ENCODE measurements around the genes ALAS2, PAGE5, KLF8 and FAAH2.

DNA sequence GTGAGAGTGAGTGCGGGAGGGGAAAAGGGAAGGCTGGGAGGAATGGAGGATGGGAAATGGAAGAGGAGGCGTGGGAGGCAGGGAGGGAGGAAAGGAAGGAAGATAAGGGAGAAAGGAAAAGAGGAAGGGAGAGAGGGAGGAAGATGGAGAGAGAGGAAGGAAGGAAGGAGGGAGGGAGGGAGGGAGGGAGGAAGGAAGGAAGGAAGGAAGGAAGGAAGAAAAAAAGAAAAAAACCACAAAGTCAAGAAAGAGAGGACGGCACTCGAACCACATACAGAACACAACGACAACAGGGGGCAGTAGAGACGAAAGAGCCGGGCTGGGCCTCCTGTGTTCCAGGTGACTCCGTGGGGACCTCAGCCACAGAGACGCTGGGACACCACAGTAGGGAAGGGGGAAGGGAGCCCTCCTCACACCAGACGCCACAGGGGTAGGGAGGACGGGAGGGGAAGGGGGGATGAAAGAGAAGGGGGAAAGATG lies 41.4 kb downstream of the IQSEC2 start:
- PRO-cap = no peak

- PRO-cap = no peak
Measured at GRCh38 chrX:53282237-53282835, 38.8 kb downstream of the IQSEC2 start.

DNA sequence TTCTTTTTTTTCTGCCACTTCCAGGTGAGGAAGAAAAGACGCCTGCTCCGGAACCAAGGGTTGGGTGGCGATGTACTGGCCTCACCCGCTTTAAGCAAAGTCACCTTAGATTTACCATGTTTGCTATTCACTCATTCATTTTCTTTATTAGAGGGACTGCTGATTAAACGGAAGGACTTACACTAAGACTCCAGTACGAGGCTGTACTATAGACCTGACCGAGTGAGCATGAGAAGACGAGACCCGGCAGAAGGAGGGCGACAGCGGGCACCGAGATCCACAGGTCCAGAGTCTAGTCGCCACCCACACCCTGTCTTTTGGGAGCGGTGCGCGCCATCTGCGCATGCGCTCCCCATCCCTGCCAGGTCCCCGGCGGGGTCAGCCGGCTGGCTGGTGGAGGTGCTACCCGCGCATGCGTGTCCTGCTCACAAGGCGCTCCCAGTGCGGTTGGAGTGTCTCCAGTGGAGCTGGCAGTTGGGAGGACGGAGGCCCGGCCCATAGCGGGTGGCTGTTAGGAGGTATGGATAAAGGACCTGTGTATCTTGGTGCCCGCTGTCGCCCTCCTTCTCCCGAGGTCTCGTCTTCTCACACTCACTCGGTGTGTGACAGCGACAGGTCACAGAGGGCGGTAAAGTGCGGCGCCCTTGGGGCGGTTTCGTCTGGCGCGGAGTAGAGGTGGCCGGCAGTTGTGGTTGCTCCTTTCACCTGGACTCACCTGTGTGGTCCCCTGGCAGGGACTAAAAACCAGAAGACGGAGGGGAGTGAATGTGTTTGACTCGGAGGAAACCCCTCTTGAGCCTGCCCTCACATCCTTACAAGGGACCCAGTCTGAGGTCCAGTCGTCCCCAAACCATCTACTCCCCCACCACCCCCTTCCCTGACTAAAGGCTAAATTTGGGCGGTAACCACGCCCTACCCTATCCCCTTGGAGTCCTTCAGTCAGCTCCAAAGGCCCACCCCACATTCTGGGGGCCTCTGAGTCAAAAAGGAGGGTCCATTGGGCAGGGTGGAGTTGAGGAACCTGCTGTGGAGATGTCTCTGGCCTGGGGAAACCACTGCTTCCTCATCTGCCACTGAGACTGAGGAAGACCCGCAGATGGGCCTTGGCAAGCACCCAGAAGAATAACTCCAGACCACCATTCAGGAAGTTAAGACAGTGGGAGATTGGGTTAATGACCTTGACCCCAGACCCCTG lies 7.6 kb upstream of the HSD17B10 start:
- PRO-cap = bidirectional peak, plus-strand start at position 455 of the sequence, minus-strand start at position 292 of the sequence

DNA sequence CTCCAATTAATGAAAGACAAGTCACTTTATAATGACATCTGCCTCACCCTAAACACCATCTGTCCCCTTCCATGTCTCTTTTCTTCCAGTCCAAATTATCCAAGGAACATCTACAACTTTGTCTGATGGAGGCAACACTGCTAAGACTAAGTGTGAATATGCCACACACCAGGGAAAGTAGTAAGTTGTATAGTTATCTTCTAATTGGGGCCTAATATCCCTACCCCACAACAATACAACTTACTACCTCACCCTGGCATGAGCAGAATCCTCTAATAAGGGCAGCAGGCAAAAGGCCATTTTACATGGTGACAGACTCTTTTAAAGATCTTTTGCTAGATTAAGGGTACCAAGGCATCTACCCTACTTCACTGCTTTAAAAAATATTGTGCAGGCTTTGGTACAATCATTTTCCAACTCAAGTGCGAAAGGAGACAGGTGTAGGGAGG lies 121.9 kb upstream of the HSD17B10 start:
- PRO-cap = no peak

GRCh38 chrX:53558472-53559109 lies 124.4 kb upstream of the HSD17B10 start:
- PRO-cap = no peak

DNA sequence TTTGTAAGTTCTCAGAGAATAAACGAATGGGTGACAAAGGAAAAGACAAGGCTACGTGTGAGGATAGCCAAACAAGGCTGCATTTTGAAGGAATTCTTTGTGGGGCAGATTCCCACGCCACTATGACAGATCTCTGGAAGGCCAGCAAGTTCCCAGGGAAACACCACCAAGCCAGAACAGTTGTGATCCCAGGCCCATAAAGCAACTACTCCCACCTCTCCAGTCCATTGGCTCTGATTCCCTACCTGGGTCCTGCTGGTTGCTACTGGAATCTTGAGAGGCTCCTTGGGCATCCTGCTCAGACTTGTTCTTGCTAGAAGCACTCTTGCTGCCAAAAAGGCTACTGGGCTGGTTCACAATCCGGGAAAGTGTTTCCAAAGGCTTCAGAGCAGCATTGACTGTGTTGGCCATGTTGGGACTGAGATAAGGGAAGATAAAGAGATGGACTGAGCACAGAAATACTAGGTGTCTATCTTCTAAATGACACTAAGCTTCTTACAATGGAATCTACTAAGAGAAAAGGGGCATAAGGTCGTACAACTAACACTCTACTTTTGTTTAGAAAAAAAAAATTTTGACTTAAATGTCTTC lies 121.6 kb downstream of the HUWE1 start:
- PRO-cap = no peak

DNA sequence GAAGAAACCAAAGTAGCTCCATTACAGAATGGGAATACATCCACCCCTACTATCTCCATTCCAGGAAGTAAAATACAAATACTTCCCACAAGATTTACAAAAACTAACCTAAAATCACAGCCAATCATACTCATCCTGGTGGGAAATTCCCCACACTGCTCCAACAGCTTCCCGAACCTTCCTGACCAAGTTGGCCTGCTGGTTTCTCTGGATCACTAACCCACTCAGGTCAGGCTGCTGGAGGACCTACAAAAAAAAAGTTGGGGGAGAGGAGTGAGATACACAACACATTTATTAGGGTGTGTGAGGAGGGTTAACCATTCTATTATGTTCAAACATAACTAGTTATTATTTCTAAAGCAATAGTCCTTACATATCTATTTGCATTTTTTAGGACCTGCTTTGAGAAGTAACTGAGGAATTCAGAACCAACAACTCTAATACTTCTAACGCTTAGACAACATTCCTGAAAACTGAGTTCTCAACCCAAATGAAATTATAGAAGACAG lies 6.5 kb downstream of the HUWE1 start:
- PRO-cap = no peak

DNA sequence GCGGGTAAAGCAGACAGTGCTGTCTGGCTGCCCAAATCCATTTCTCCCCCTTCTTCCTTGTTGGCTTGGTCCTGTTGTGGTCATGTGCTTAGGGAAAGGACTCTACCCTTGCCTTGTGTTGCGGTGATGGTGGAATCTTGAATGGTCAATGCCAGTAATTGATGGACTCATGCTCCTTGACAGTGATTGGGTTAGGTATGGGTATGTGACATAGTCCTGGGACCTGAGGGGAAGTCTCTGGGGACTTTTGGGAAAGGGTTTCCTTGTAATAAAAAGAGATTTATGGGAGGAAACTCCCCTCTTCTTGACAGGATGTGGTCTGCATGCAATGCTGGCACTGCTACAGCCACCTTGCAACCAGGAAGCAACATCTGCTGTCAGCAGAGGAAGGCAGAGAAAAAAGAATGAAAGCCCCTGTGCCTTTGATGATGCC lies 29.9 kb upstream of the HUWE1 start:
- PRO-cap = no peak

- PRO-cap = bidirectional peak, plus-strand start at chrX:54358260, minus-strand start at chrX:54358014
Measured at GRCh38 chrX:54357295-54358351, 82.6 kb upstream of the TSR2 start.

- PRO-cap = no peak
Measured at GRCh38 chrX:54834289-54834706, 26.8 kb downstream of the MAGED2 start.

DNA sequence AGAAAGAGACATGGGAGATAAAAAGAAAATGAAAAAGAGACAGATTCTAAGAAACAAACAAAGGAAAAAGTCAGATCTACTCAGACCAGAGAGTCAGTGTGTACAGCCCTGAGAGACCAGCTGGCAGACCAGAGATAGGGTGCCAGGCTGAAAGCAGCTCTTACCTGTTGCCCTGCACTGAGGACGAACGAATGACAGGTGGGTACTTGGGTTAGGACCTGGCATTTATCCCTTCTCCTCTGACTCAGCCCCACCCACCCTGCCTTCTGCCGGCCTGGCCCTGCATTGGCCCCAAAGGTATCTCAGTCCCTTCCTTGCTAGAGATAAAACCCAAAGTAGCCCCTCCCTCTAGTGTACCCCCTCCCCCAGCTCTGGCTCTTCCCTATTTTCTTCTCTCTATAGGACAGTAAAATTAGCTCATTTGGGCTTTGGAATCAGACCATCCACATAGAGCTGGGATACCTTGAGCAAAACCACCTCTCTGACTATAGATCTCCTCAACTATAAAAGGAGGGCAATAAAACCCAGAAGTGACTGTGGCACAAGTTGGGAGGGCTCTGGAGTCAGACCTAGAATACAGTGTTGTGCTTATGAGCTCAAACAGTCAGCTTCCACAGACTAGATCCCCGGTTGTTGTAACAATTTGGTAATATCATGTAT lies at the start of gene ALAS2:
ALAS2 (minus strand) TSS at position 200 of the 660 bp plus-strand sequence.
- PRO-cap = no peak

DNA sequence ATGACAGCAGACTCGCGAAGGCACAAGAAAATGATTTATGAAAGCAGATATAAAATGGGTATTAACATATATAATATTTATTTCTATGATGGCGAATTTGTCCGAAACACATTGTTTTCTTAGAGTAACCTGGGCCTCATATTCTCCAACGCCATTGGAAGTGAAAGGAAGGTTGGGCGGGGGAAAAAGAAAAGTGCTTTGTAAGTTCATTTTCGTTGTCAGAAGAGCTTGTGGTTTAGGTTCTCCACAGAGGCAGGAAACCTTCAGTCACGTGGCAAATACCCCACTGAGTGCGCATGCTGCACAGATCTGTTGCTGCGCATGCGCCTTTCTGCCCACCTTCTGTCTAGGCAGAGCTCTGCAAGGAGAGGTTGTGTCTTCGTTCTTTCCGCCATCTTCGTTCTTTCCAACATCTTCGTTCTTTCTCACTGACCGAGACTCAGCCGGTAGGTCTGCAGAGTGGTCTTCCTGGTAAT lies at the start of gene PAGE5:
PAGE5 (plus strand) TSS at position 340 of the 476 bp plus-strand sequence.
- PRO-cap = no peak

GRCh38 chrX:56232121-56232585 lies at the start of gene KLF8:
TSS of gene KLF8 (plus strand) at chrX:56232356.
- PRO-cap = unidirectional peak, plus-strand start at chrX:56232356; unidirectional peak, plus-strand start at chrX:56232393; unidirectional peak, plus-strand start at chrX:56232443

- PRO-cap = no peak
Measured at GRCh38 chrX:56494751-56495348, 68.6 kb upstream of the UBQLN2 start.

GRCh38 chrX:56573024-56573469 lies 9.6 kb downstream of the UBQLN2 start:
- PRO-cap = no peak

DNA sequence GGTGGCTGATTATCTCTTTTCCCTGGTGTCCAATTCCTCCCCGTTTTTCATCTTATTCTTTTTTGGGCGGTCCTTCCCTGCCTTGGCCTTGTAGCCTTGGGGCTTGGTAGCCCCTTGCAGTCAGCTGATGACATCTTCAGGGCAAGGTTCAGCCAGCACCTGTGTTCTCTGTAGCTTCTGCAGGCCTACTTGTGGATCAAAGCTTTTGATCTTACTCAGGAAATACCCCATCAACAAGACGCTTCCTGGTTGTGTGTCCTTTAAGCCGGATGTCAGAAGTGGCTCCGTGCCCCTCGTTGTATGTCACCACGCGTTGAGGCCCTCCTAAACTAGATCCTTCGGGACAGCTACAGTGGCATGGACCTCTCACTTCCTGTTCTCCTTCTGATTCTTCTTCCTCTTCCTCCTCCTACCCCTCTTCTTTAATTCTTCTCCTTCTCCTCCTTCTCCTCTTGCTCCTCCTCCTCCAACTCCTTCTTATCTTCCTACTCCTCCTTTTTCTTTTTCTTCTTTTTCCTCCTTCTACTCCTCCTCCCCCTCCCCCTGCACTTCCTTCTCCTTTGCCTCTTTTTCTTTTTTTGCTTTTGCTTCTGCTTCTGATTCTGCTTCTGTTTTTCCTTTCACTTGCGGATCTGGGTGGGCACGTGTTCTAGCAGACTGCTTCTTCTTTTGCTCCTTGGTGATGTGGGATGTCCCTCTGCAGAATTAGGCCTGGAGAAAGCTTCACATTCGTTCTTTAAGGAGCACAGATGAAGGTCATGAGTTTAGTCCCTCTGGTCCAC lies 36.4 kb downstream of the NBDY start:
- PRO-cap = no peak

DNA sequence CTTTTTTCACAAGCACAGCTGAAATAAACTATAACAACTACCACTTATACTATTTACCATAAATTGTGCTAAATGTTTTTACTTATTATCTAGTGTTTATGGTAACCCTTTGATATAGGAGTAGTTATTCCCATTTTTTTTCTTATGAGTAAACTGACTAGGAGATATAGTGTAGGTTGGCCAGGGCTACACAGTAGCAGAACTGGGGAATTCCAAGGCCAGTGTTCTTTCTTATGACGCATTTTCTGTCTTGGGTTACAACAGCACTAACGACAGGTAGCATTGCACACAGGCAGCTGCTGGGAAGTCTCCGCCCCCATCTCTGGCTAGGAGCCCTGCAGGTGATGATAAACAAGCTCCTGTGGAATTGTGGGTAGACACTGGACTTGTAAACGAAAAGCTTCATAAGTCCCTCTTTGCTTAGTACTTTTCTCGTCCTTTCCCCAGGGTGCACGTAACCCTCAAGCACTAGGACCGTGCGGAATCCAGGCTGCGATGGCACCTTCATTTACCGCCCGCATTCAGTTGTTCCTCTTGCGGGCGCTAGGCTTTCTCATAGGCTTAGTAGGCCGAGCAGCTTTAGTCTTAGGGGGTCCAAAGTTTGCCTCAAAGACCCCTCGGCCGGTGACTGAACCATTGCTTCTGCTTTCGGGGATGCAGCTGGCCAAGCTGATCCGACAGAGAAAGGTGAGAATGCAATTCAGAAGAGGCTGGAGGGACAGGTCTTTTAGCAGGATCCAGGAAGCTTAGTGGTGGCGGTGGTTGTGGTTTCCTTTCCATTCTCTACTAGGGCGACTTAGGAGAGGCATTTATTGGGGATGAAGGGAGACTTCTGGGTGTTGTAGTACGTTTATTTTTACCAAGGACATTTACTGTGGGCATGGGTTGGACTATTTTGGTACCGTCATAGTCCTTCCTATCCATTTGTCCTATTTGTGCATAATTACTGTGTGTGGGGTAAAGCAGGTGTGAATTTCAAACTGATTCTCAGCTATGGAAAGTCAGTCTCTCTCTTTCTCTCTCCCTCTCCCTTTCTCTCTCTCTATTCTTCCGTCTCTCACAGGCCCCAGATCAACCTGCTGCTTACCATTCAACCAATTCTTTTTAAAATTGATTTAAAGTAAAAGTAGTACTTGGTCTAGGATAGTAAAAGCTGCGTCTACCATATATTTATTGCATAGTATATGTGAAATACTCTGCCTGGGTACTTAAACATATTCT lies at the start of gene FAAH2:
FAAH2 (plus strand) TSS at position 376 of the 1,221 bp plus-strand sequence.
- PRO-cap = bidirectional peak, plus-strand start at position 423 of the sequence, minus-strand start at position 192 of the sequence

DNA sequence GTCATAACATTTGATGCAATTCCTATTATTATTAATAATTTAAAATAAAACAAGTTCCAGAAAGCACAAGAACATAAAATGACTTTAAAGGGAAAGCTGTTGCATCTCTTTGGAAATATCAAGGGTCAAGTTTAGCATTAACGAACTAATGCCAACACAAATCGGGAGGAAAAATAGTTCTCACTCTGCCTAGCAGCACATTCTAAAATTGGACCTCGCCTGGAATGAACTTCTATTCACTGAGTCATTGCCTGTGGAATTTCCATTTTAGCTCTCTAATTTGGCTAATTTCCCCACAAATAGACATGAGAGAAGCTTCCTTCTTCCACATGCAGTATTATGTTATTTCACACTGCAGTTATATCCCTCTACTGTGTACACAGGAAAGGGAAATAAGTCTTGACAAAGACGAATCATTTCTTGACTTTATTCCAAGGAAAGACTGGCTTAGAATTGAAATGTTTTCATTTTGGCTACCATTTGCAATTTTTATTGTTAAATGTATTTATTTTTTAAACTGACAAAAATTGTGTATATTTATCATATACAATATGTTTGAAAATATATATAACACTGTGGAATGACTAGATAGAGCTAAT lies 9.3 kb downstream of the ZXDA start:
- PRO-cap = no peak

- PRO-cap = no peak
Measured at GRCh38 chrX:63656795-63657357, 128.1 kb downstream of the ARHGEF9 start.

DNA sequence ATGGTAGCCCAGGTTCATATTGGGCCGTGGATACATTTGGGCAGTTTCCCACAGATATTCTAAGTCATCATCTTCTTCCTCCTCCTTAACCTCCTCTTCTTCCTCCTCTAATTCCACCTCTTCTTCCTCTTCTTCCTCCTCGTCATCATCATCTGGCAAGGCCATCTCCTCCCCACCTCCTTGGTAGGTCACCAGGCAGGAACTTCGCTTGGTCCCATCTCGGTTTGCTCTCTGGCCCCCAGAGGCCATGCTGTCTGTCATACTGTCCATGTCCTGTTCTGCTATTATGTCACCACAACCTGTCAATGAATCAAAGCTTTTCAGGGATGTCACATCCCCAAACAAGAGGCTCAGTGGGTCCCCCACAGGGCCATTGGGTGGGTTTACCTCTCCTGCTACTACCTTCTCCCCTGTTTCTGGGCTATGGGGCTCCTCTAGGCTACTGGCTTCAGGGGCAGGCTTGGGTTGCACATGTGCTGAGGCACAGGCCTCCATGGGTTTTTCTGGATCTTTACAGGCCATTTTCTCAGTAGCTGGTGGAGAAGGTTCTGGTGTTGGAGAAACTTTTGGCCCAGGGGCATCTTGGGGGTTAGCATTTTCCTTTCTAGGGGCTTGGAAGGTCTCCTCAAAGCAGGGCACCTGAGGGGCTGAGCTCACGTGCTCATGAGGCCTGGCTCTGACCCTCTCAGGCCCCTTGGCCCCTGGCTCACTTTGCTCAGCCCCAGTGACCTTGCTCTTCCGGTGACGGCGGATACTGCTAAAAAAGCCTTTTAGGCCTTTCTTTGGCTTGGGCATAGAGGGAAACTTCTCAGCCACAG lies 13.3 kb downstream of the AMER1 start:
- PRO-cap = no peak

Measured in left lobe of liver (tissue), 1 donor.